Bile duct (tissue), 1 donor: ENCODE measurements around a stretch of chr9.

GRCh38 chr9:121284253-121284928, 16.4 kb downstream of the GSN start:
- PRO-cap: no peak

DNA sequence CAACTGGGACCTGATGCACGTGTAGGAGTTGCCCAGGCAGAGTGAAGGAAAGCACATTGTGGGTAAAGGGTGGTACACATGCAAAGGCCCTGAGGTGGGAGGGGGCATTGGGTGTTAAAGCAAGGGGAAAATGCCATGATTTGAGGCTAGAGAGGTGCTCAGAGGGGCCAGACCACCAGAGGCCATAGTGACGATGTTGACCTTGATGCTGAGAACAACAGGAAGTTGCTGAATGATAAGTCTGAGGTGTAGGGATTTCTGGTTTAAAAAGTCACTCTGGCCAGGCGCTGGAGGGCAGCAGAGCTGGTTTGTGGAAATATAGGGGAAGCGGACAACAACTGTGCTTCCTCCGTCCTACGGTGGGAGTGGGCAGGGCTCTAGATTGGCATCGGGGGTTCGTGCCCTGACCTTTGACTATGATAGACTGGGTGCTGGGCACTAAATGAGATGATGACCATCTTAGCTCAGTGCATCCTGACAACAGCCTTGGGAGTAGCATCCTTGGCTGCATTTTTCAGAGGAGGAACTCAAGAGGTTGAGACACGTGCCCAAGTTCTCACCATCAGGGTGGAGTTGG, 44.7 kb downstream of the STOM start:
- PRO-cap: no peak

DNA sequence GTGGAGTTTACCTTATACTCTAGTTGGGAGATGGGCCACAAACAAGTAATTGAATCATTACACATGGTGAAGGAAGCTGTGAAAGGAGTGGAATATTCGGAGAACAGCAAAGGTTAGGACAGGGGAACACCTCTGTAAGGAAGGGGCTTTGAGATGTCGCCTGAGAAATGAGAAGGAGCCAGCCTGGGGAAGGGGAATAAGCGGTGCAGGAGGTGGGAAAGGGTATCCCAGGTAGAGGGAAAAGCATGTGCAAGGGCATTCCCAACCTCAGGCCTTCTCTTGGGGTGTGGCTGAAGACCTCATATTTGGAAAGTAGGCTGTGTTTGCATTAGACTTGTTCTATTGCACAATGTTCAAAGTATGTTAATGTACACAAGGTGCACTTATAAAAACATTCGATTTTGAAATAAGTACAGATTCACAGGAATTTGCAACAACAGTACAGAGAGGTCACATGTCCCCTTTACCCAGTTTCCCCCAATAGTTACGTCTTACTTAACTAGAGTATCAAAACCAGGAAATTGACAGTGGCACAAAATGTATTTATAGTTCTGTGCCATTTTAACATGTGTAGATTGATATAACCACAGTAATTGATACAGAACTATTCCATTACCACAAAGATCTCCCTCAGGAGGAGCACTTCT, 2.4 kb upstream of the STOM start:
- PRO-cap: unidirectional peak, minus-strand start at position 281 of the sequence

DNA sequence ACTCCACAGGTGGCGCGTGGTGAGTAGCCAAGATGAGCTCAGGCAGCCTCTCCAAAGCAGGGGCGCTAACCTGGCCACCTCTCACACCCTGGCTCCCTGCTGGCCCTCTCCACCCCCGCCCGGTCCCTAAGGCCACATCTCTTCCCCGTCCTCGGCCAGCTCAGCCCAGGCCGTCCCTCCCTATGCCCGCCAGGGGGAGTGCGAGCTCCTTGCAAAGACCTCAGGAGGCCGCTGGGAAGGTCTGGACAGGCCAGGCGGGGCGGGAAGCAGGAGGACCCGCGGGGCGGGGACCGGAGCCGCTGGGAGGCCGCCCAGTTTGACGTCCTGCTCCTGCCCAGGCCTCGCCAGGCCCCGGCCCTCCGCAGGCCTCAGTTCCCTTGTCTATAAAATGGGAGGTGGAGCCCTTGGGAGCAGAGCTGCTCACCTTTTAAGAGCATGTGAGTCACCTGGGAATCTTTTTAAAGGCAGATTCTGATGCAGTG, 46.3 kb upstream of the GGTA1 start:
- PRO-cap: unidirectional peak, plus-strand start at position 314 of the sequence

DNA sequence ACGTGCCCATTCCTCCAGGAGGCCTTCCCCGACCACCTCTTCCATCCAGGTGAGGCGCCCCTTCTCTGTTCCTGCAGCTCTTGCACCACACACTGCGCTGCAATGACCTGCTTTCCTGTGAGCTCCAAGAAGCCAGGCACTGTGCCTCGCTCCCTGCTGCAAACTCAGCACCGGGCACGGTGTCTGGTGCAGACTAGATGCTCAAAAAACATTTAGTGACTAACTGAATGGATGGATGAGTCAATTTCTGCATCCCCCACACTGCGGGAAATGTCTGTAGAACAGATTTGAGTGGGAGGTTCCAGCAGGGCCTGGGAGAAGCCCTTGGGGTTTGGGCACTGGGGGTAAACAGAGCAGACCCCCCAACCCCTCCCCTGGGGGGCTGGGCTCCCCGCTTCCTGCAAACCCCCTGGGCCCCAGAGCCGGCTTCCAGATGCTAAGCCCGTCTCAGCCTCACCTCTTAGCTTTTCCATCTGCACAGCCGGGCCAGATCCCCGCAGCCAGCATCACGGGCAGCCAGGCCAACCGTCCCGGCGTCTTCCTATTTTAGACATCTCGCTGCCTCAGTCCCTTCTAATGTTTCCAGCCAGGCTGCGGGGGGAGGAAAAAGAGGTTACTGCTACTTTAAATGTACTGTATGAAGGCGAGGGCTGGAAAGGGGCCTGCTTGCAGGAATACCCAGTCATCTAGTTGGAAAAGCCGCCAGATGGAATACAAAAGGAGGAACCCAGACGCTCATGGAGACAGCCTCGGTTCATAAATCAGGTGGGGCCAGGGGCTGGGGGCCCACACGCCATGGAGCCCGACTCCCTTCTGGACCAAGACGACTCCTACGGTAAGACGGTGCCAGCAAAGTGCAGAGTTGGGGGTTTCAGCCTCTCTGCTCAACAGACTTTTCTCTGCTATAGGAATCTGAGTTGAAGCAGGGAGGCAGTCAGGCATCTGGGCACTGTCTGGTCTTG, 67.0 kb upstream of the GGTA1 start:
- PRO-cap: bidirectional peak, plus-strand start at position 489 of the sequence, minus-strand start at position 449 of the sequence

- PRO-cap: no peak
Observed at GRCh38 chr9:121609746-121610400, 41.6 kb upstream of the DAB2IP start.

DNA sequence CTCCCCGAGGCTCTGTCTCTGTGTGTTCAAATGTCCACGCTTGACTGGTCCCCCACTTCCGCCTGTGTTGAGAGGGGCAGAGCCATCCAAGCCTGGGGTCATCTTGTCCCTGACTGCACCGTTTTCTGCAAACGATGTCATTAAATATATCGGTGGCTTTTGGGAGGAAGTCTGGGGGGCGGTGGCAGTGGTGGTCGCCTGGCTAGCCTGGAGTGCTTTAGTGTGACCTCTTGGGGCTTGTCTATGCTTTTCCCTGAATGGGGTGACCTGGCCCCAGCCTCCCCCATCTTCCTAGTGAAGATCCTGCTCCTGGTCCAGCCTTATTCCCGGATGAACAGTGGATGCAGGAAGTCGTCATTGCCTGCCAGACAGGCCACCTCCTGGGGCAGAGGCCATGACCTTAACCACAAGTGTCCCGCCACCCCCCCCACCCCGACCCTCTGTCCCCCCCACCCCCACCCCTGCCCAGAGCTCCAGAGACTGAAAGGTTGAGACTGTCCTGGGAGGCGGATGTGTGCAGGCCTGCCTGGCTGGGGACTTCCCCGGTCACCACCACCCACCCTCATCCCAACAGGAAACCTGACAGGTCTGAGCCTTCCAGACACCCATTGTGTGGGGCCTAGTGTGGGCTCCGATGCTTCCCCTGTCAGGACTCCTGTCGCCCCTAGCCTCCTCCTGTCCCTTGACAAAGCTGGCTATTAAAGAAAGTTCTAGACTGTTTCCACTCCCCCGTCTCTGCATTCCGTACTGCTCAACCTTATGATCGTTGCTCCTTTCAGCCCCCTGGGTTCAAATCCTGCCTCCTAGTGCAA, 5.2 kb upstream of the DAB2IP start:
- PRO-cap: no peak

GRCh38 chr9:121660283-121660797, 8.9 kb downstream of the DAB2IP start:
- PRO-cap: no peak

DNA sequence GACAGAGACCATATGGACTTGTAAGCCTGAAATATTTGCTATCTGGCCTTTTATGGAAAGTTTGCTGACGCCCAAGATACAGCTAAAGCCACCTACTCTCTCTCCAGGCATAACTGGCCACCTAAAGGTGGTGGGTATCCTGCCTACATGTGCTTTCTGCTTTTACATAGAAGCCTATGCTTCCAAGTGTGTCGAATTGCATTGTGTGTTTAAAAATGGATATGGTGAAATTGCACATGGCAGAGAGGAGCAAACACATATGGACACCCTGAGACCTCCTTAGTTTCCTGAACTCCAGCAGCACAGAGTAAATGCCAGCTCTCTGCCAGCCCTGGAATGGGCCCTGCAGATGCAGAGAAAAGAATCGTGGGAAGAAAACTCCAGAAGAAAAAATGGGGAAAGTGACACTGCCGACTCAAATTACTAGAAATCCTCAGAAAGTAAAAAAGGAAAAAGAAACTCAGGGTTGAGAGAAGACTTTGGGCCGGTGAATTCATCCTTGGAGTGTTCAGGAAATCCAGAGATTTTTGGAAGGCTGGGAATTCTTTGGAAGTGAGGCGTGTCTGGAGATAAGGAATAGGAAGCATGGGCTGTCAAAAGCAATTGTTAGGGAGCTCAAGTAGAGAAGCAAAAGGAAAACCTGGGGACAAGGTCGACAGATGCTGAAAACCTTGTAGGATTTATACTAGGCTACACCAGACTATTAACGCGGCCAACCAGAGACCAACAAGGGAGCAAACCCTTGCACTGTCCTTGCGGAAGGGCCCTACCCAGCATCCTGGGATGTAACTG, 11.3 kb downstream of the DAB2IP start:
- PRO-cap: no peak

- PRO-cap: no peak
Observed at GRCh38 chr9:121700700-121701672, 49.6 kb downstream of the DAB2IP start.

DNA sequence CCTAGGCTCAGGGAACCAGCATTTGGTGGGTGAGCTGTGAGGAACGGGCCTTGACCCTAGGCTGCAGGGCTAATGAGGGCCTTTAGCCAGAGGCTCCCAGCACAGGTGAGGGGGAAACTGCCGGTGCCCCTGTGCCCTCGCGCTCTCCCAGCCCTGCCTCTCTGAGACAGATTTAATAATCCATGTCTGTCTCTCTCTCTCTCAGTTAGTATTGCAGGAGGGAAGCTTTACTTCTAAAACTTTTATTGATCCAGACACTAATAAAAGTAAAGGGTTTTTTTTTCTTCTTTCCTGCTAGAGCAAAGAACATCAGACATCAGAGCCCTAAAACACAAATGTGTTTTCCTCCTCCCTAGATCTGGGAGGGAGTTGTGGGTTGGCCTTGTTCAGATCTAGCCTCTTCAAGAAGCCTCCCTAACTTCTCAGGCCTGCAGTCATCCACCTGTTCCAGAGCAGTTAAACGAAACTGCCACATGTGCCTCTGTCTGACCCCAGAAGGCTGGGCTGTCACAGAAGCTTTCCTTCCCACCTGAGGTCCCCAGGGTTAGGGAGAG, 86.8 kb downstream of the DAB2IP start:
- PRO-cap: no peak

GRCh38 chr9:121748440-121749475, 97.3 kb downstream of the DAB2IP start:
- PRO-cap: no peak

DNA sequence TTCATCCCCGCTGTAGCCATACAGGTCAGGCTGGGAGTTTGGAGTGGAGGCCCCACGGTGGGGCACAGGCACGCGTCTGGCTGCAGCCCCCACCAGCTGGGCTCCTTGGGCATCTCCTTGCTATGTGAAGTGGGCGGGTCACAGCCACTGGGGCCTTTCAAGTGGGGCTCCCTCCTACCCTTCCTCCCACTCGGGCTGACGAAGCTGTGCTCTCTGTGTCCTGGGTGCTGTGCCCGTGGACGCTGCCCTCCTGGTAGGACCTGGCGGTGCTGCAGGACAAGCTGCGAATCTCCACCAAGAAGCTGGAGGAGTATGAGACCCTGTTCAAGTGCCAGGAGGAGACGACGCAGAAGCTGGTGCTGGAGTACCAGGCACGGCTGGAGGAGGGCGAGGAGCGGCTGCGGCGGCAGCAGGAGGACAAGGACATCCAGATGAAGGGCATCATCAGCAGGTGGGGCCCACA, 124.5 kb downstream of the DAB2IP start:
- PRO-cap: no peak

DNA sequence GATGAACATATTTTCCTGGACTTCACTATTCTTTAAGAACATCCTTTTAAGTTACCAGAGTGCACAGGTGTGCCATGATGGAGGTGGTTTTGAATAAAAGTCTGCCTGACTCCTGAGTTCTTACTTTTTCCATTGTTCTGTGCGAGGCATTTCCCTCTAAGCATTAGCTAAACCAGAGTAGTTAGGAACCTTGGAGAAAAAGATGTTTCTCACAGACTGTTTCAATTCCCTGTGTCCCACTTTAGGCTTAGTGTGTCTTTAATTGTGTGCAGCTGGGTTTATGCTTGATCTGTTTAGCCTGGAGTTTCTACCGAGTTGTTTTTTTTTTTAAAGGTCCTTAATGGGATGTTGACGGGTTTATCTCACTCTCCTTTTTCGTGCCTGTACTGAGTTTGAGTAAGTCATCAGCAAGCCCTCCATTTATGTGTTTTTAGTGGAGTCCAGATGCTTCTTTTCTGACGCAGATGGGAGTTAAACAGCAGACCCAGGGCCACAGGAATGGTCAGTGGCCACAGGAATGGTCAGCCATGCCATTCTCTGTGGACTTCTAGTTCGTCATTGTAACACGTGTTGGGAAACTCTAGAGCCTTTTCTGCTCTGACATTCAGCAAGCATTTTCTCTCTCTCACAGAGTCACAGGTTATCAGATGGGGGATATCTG, 190.7 kb downstream of the TTLL11 start:
- PRO-cap: no peak

DNA sequence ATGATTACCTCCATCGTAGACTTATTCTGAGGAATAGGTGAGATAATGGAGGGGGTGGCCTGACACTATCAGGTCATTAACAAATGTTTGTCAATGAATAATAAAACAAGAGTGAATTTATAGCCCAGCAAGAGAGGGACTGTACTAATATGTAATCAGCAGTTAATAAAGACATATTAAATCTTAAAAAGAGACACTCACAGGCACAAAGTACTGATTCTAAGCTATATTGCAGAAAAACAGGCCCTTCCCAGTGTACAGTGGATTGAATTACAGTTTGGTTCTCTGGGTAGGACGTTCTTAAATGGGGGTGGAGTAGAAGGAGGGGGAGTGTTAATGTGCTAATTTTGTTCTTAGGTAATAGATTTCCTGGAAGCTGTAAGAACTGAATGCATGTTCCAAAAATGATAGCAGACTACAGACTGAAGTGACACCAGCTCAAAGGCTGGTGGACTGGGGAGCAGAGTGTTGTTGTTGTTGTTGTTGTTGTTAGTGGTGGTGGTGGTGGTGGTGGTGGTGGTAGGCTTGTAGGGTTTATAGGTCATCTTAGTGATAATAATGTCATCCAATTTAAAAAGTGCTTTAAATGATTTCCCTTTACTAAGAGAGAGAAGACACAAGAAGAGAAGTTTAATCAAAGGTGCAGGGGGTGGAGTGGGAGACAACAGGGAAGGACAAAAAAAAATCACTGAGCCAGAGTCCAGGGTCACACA, 27.2 kb downstream of the TTLL11 start:
- PRO-cap: no peak

DNA sequence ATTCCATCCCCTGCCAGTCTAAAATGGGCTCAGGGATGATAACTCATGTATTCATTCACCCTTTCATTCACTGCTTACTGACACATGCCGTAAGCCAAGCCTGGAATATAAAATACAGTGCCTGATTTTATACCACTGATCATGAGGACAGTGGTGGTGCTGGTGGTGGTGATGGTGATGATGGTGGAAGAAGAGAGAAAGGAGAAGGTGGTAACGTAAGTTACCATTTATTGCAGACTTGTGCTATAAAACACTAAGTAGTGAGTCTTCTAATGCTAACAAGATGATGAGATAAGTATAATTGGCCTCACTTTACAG, 1.3 kb downstream of the TTLL11 start:
- PRO-cap: no peak

DNA sequence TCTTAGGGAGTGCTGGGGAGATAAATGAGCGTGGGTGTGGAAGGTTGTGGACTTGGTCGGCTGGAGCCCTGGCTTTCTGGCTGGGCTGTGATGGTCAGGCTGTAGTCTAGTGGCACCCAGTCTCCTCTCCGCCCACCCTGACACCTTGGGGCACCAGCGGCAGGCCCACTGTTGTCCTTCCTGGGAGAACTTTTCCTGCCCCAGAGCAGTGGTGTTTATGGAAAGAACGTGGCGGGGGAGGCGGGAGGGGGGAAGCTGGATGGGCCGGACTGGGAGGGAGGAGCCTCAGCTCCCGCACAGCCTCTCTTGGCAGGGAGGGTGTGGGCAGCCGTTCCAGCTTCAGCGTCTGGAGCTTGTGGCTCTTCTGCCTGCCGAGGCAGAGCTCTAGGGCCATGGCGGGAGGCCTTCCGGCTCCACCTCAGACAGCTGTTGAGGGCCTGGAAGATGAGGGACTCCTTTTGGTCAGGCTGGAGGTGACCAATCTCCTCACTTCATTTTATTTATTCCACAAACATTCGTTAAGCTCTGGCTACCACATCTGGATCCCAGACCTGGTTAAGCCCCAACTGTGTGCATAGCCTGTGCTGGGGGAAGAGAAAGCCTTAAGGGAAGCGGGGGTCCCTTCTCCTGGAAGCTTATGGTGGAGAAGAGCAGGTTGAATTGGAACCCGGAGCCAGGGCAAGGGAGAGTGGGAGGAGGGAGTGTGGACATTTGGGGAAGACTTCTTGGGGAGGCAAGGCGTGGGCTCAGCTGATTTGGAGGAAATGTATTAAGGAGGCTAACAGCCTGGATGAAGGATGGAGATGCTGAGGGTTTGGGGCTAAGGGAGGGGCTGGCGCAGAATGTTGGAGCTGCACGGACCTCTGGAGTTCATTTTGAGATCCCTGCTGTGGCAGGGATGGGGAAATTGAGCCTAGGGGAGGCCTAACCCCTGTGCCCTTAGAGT, 4.4 kb downstream of the PTGS1 start:
- PRO-cap: no peak

GRCh38 chr9:123036692-123037415, 3.4 kb downstream of the GPR21 start:
- PRO-cap: unidirectional peak, minus-strand start at chr9:123037033

- PRO-cap: no peak
Observed at GRCh38 chr9:123069984-123070672, 36.7 kb downstream of the GPR21 start.

DNA sequence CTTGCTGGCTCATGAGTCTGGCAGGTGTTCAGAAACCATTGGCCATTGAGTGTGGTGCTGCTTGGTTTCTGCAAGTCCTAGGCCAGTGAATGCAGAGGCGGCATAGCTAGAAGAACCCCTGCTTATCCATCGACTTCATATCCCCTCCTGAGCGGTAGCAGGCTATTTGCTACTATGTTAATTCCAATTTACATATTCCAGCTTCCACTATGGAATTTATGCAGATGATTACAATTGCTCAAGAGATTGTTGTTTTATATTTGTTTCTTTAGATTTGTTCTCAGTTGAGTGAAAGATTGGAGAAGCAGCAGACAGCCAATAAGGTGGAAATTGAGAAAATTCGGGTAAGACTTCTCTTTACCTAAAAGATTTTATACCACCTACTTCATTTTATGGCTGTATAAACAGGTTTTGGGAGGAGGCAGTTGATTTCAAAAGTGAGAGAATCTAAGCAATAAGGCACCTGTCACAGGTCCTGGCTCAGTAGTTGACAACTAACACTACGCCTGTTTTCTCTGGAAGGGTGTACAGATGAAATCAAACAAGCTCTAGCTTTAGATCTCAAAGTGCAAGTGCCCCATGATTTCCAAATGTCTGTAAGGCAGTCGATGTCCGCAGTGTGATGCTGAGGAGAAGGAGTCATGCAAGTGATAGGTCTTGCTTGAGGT, 65.9 kb downstream of the GPR21 start:
- PRO-cap: no peak